Mesenchymal stem cell of adipose (primary cell): ENCODE measurements around a stretch of chr5.

GRCh38 chr5:177479626-177480019 lies 6.2 kb upstream of the DBN1 start:
- CAGE, long polyA plus RNA = no peak

GRCh38 chr5:177512276-177512905 lies 2.8 kb upstream of the DOK3 start:
- CAGE, long polyA plus RNA = no peak

DNA sequence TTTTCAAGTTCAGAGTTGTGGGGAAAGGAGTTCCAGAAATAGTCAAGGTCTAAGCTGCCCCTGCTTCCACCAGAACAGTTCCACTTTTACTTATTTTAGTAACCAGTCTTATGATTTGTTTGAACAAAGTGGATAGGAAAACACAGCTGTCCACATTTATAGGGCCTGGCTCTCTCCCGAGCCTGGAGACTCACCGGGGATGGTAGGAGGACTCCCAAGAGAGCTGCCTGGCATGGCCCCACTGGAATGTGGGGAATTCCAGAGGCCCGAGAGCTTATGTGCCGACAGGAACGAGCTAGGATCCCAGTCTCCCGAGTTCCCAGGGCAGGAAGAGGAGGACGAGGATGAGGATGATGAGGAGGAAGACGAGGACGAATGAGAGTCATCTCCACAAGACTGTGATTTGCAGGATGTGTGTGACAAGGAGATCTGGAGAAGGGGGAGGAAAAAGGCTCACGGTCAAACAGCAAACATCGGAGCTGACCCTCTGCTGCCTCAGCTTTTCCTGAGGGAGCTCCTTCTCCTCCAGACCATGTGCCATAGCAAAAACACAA lies 16.6 kb downstream of the FAM193B start:
- CAGE, long polyA plus RNA = no peak

DNA sequence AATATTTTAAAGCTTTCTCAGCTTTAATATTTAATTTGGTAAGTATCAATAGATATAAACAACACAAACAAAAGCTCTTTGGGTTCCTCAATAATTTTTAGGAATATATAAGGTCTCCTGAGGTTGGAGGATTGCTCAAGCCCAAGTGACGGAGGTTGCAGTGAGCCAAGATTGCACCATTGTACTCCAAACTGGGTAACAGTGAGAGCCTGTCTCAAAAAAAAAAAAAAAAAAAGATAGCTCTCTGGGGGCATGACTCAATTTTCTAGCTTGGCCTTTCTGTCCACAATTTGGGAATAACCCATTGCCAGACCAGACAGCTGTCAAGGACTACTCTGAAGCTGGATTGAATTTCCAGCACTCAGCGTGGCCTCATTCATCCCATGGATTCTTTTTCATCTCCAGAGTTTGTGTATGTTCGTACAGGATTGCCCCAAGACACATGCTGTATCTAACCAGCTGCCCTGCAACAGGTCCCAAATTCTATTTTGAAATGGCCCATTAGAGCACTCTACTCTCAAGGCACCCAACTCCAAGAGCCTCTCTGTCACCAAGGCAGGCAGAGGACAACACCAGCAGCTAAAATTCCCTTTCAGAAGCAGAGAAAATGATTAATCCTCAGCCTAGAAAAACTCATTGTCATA lies 8.8 kb downstream of the FAM193B start:
- CAGE, long polyA plus RNA = no peak

- CAGE, long polyA plus RNA = no peak
These were observed 17.0 kb upstream of the TMED9 start for GRCh38 chr5:177575057-177575393.

- CAGE, long polyA plus RNA = no peak
These were observed 12.1 kb downstream of the B4GALT7 start for GRCh38 chr5:177612036-177612398.

- CAGE, long polyA plus RNA = no peak
These were observed 112.7 kb downstream of the PROP1 start for GRCh38 chr5:177883245-177883821.

GRCh38 chr5:178117716-178118789 lies 4.7 kb downstream of the N4BP3 start:
- CAGE, long polyA plus RNA = no peak

GRCh38 chr5:178211000-178212152 lies 7.0 kb downstream of the HNRNPAB start:
- CAGE, long polyA plus RNA = no peak

- CAGE, long polyA plus RNA = no peak
These were observed 9.7 kb downstream of the HNRNPAB start for GRCh38 chr5:178213644-178214902.

- CAGE, long polyA plus RNA = no peak
These were observed 11.8 kb downstream of the HNRNPAB start for GRCh38 chr5:178215896-178216704.

GRCh38 chr5:178223178-178223677 lies 9.4 kb downstream of the PHYKPL start:
- CAGE, long polyA plus RNA = no peak

- CAGE, long polyA plus RNA = no peak
These were observed 8.2 kb downstream of the PHYKPL start for GRCh38 chr5:178224384-178224753.

DNA sequence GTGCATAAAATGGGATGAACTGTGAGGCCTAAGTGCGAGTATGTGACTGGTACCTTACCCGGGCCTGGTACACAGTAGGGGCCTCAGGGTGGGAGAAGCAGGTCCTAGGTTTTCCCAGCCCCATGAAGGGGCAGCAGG lies 243 bp upstream of the PHYKPL start:
- CAGE, long polyA plus RNA = no peak

DNA sequence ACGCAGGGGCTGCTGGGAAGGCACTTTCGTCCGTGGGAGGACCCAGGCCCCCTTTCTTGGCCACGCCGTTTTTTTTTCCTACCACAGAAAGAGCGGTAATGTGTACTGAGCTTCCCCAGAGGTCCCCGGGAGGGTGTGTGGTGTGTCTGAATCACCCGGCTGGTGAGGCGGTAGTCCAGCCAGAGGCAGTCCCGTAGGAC lies 63.8 kb upstream of the PHYKPL start:
- CAGE, long polyA plus RNA = no peak

DNA sequence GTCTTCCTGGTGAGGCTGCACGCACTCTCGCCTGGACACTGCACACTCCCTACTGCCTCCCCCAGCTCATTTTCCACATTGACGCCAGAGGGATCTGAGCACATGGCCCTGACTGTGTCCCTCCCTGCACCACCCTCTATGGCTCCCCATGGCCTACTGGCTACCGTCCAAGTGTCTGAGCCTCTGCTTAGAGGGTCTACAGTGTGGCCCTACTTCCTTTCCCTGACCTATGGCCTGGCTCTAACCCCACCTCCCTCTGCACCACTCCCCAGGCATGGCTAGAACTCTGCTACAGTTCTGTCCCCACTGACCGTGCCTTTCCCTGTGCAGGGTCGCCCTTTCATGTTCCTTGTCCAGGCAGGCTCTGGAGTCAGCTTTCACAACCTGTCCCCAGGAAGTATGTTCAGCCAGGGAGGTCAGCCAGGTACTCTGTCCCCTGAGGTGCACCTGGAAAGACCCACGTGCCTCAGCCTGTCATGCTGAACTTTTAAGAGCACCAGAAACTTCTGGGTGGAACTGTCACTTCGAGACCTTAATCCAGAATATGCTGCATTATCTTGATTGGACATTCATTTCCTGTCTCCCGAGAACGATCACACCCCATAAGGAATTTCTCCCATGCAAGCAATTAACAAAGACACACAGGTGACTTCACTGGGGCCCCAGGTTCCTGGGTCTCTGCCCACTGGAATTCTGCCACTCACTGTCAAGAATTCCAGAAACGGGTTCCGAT lies 160.4 kb downstream of the COL23A1 start:
- CAGE, long polyA plus RNA = no peak

DNA sequence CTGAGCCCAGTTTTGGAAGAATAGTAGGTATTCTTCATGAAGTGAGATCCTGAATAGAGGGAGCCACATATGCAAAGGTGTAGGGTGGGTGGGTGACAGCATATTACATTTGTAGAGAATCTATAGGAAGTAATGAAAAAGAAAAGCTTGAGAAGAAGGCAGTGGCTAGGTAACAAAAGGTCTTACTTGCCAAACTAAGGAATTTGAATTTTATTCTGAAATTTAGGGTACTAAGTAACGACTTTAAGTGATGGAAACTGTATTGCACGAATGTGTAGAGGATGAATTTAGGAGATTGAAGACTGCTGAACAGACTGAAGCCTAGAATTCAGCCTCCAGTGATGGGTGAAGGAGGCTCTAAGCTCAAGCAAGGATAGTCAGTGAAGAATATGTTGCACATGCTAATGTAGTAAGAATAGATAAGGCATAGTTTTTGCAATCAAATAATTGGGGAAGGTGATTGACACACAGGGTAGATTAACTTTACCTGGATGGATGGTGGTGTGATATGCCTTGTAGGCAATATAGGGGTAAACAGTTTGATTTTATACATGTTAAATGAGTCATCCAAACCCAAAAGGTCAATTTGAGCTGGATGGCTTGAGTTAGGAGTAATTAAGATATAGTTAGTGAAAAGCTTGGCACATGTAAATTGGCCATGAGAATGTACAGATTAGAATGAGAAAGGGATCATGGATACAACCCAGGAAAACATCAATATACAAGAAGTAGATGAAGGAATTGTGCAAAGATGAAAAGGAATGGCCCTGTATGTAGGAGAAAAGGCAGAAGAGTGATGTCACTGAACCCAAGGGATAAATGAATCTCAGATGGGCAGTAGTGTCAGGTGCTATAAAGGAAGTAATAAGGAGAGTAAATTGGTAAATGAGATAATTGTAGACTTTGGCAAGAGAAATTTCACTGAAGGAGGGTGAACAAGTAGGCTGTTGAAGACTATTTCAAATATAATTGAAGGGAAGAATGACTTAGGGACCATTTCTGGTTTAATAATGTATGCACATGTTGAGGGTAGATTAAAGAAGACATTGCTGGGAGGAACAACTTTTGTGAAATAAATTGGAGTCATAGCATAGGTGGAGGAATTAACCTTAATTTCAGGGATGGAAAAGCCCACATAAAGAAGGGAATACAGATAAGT lies 9.6 kb upstream of the ZFP2 start:
- CAGE, long polyA plus RNA = no peak

GRCh38 chr5:179270534-179271735 lies 74.3 kb downstream of the ADAMTS2 start:
- CAGE, long polyA plus RNA = no peak

DNA sequence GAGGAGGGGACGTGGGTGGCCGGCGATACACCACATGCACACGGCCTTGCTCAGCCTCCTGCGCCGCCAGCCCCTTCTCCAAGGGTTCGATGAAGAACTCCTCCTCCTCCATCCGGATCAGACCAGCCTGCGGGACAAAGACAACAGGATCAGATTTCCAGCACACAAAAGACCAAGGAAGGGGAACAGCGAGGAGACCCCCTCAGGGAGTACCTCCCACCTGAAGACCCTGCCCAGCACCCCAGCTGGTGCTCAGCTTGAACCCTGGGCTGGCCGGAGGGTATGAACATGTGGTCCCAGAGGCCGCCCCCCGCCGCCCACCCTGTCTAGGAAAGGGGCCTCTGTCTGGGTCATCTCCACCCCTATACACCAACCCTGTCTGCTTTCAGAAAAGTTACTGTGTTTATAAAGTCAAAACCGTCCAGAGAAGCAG lies 72.3 kb downstream of the ADAMTS2 start:
- CAGE, long polyA plus RNA = no peak

DNA sequence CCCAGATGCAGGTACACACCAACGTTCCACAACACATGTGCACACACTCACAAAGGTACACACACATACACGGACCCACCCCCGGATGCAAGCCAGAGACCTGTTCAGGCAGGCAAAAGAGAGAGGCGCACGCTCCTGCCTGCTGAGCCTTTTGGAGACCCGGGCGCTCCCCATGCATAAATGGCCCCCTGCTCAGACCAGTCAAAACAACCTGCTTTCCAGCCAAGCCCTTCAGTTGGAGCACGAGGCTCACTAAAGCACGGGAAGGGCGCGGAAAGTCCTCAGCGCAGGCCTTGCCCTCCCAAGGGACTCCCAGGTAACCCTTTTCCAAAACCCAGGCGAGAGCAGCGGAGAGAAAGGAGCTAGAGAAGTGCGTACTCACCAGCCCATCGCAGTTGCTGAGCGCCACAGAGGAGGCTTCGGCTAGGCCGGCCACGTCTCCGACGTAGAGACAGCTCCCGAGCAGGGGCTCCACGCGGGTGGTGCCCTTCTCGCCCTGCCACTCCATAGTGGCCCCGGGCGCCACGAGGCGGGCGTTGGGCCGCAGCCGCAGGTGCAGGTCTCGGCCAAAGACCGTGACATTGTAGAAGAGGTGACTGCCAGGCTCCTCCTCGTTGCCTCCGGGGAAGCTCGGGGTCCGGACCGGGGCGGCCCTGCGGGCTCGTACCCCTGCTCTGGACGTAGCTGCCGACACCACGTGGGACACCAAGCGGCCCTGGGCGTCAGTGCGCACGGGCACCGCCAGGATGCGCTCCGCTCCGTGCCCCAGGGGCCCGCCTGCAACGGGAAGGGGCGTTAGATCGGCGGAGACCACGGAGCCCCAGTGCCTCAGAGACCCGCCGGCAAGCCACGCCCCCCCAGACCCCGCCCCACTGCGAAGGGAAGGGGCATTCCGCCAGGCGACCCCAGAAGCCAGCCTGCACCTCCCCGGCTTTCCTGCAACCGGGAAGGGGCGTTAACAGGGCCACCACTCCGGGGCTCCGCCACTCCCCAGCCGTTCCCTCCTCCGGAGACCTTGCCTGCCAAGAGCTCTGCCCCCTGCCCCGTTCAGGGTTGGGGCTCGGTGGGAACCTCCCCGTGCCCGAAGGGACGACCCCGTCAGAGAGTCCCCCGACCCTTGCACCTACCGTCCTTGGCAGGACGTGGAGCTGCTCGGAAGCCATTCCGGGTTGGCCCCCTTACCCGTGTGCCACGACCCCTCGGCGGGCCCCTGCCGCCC lies 1.5 kb downstream of the ADAMTS2 start:
- CAGE, long polyA plus RNA = no peak